Karpas-422 (cell line): ENCODE measurements around the genes SPG7 and CDK10.

DNA sequence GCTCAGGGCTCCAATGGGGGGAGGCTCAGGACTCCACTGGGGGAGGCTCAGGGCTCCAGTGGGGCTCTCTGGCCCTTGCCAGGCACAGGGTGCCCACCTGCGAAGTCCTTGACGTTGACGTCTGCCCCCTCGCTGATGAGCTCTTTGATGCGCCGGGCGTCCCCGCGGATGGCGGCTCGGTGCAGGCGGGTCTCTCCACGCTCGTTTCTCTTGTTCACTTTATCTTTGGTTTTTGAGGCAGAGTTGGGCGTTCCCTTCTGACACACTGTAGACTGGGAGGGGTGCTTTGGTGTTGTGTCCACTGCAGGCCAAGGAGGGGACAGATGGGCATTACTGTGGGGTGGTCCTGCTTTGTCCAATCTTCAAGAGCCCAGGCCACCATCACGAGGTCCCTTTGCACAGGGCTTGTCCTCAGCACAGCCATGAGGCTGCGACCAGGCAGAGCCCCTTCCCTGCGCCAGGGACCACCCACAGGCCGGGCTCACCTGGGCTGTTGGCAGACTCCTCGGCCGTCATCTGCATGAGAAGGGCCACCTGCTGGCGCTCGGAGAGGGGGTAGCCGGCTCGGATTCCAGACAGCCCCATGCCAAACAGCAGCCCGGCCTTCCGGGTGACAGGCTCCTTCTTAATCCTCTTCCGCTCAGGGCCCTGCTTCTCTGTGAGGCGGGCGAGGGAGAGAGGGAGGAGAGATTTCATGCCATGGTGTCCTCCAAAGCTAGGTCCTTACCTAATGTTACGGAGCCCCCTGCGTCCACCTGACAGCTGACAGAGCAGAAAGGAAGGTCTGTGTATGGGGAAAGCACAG is 73.2 kb downstream of the ZNF778 start:
- PRO-cap: no peak
- RAMPAGE, long total RNA: no peak

GRCh38 chr16:89295823-89296950 is 78.7 kb downstream of the ZNF778 start:
- PRO-cap: no peak
- RAMPAGE, long total RNA: no peak

DNA sequence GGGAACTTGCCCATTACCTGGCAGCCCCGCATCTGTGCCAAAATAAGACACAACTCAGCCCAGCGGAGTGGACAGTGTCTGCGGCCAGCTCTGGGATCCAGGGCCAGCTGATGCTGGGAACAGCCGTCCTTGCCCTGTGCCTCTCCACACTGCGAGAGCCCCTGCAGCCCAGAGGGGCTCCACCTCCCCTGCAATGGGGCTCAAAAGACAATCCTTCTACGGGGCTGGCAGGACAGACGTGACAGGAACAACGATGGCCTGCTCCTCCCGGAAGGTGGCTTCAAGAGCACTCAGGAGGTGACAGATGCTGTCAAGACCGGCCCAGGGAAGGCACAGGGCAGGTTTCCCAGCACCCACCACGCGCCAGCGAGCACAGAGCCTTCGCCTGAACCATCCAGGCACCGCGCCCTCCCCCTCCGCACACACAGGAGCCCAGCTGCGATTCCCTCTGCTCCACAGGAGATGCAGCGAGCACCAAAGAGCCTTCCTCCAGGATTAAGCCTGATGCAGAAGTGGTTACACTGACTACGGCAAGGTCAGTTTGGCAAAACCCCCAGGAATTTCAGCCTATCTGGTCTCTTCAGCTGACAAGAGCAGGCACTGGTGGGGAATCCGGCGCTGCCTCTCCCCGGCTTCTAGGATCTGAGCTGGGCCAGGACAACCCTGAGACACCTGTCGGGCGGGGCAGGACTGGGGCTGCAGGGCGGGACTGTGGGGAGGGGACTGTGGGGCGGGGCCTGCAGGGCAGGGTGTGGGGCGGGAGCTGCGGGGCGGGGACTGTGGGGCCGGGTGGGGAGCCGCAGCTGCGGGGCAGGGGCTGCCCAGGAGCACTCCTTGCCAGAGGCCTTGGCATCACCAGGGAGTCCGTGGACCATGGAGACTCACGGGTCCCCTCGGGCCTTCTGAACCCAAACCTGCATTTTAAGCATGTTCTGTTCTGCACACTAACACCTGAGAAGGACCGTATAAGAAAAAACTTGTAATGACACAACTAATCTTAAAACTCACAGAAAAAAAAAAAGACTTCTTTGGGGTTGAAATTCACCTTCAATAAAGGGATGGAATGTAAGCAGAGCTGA is 103.5 kb downstream of the ZNF778 start:
- PRO-cap: no peak
- RAMPAGE, long total RNA: no peak

GRCh38 chr16:89343504-89344207 is 126.2 kb downstream of the ZNF778 start:
- PRO-cap: no peak
- RAMPAGE, long total RNA: no peak

DNA sequence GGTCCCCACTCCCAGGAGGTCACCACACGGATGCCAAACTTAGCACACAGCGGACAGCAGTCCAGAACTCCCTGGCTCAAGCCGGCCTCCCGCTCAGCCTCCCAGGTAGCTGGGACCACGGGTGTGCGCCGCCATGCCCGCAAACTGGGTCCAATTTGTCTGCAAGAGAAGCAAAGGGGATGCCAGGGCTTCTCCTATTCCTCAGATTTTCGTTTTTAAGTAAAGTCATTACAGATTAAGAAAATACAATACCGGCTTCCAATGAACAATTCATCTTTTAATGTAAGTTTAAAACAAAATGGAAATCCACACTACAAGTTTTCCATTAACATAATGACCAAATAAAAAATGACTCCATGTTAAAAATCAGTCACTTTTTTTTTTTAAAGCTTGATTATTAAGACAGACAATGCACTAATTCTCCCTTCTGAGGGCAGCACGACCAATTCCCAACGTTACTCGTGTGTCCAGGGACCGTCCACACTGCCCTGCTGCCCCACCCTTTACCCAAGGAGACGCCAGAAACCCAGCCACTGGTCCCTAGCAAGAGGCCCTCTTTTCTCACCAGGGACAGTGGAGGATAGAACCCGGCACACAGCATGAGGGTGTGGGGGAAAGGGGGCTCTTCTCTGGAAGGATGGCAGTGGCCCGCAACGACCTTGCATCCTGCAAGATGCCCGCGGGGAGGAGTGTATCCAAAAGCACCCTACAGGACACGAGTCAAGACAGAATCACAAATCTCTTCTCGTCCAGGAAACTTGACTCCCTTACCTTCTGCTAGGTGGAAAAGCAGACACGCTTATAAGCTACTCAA is 104.3 kb downstream of the ANKRD11 start:
- PRO-cap: no peak
- RAMPAGE, long total RNA: no peak

- PRO-cap: no peak
- RAMPAGE, long total RNA: no peak
Observed at GRCh38 chr16:89413772-89414313, 76.5 kb downstream of the ANKRD11 start.

GRCh38 chr16:89441821-89442273 is 48.5 kb downstream of the ANKRD11 start:
- PRO-cap: no peak
- RAMPAGE, long total RNA: no peak

GRCh38 chr16:89460595-89461199 is 29.7 kb downstream of the ANKRD11 start:
- PRO-cap: no peak
- RAMPAGE, long total RNA: no peak

DNA sequence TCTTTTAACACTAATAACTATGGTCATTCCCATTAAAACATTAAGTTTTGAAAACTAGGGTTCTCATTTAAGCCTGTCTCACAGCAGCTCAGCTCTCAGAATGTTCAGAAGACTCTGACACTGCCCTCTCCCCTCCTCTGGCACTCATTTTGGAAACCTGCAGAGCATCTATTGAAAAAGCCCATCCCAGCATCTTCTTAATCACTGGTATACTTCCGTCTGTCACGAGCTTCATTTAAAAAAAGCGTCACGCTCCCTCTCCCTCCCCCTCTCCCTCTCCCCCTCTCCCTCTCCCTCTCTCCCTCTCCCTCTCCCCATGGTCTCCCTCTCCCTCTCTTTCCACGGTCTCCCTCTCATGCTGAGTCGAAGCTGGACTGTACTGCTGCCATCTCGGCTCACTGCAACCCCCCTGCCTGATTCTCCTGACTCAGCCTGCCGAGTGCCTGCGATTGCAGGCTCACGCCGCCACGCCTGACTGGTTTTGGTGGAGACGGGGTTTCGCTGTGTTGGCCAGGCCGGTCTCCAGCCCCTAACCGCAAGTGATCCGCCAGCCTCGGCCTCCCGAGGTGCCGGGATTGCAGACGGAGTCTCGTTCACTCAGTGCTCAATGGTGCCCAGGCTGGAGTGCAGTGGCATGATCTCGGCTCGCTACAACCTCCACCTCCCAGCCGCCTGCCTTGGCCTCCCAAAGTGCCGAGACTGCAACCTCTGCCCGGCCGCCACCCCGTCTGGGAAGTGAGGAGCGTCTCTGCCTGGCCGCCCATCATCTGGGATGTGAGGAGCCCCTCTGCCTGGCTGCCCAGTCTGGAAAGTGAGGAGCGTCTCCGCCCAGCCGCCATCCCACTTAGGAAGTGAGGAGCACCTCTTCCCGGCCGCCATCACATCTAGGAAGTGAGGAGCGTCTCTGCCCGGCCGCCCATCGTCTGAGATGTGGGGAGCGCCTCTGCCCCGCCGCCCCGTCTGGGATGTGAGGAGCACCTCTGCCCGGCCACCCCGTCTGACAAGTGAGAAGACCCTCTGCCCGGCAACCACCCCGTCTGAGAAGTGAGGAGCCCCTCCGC is 28.3 kb downstream of the ANKRD11 start:
- PRO-cap: no peak
- RAMPAGE, long total RNA: no peak

GRCh38 chr16:89507610-89508607 is at the start of gene SPG7:
SPG7 (plus strand) TSS chr16:89508403.
- PRO-cap: bidirectional peak, plus-strand start at chr16:89508404, minus-strand start at chr16:89508276
- RAMPAGE, long total RNA: start-site peak on the plus strand at chr16:89508393-89508411, 59 and 89 reads in 2 replicates

DNA sequence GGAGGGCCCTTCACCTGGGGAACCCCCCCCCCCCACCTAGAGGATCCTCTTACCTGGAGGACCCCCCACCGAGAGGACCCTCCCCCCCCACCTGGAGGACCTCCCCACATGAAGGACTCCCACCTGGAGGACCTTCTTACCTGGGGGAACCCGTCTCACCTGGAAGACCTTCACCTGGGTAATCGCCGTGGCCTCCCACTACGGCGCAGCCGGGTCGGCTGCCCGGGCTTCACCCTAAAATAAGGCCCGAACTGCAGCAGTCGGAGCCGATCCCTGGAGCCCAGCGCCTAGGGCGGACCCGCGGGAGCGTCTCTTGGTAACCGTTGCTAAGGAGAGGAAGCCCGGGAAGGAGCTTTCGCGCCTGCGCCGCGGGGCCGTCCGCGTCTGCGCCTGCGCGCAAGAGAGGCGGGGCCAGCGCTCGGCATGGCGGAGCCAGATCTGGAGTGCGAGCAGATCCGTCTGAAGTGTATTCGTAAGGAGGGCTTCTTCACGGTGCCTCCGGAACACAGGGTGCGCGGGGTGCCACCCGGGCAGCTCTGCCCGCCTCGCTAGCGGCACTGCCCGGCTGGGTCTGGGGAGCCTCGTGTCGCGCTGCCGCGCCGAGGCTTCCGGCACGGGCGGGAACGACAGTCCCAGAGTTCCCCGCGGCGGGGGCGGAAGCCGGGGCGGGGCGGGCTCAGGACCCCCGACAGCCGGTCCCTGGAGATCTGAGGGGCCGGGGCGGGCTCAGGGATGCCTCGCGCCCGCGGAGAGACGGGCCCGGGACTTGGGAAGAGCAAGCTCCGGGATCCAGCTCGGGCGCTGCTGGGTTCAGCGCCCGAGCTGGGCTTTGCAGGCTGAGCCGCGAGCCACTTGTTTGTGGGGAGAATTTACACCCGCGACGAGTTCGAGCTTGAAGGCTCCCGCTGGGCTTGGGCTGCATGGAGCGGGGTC is at the start of gene CDK10:
Gene CDK10, plus strand, starts transcription at position 402 of the 933 bp plus-strand sequence.
- PRO-cap: bidirectional peak, plus-strand start at position 469 of the sequence, minus-strand start at position 445 of the sequence
- RAMPAGE, long total RNA: no peak

- PRO-cap: no peak
- RAMPAGE, long total RNA: no peak
Observed at GRCh38 chr16:89737467-89738227, 16.3 kb downstream of the ZNF276 start.

GRCh38 chr16:89863769-89864814 is 9.3 kb upstream of the TCF25 start:
- PRO-cap: unidirectional peak, minus-strand start at chr16:89864248
- RAMPAGE, long total RNA: no peak

- PRO-cap: no peak
- RAMPAGE, long total RNA: no peak
Observed at GRCh38 chr16:89883186-89883722, 9.9 kb downstream of the TCF25 start.

DNA sequence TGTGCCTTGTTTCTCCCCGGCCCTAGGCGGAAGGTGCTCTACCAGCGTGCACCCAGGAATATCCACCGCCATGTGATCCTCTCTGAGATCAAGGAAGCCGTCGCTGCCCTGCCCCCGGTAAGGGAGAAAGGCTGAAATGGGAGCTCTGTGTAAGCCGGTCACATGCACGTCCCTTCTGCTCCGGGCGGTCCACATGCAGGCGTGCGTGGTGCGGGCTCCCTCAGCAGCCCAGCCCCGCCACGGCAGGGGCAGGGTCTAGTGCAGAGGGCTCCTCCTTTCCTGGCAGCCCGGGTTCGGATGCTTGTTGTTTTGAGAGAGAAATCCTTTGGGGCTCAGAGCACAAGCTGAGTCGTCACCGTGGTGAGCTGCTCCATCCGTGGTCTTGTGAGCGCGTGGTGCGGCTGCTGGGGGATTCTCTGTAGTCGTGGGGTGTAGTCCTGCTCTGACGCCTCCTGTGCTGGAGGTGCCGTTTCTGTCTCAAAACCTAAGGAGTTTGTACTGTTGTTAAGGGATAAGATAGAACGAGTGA is 12.4 kb upstream of the MC1R start:
- PRO-cap: no peak
- RAMPAGE, long total RNA: no peak

- PRO-cap: no peak
- RAMPAGE, long total RNA: no peak
Observed at GRCh38 chr16:89971912-89972336, 23.4 kb downstream of the DEF8 start.

- PRO-cap: no peak
- RAMPAGE, long total RNA: no peak
Observed at GRCh38 chr16:89974677-89975429, 26.3 kb downstream of the DEF8 start.